ENCODE data around the genes KIF1A and AGXT.

- PRO-cap: no peak
Observed at GRCh38 chr2:240556313-240557187, 1.2 kb downstream of the ANKMY1 start.

DNA sequence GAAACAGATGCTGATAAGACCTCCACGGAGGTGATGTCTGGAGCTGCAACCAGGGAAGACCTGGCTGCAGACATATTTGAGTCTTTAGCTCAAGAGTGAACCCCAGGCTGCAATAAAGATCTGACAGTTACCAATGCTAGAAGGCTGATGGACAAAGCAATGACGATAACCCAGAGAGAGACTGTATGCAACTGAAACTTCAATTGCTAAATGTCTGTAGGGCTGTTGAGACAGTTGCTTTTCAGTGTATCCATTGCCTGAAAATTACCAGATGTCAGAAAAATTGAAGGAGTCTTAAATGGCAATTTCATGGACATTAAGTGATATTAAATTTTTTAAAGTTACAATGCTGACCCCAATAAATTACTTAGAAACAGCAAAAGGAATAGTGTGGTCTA is 495 bp upstream of the DUSP28 start:
- PRO-cap: no peak

DNA sequence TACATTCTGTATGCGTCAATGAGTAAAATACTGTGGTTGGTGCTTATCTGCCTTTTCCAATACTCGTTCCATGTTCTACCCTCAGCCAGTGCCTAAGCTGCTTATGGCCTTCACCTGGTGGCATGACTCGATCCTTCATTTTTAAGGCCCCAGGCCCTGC is 3.2 kb upstream of the RNPEPL1 start:
- PRO-cap: no peak

- PRO-cap: no peak
Observed at GRCh38 chr2:240576355-240577057, 8.2 kb downstream of the RNPEPL1 start.

DNA sequence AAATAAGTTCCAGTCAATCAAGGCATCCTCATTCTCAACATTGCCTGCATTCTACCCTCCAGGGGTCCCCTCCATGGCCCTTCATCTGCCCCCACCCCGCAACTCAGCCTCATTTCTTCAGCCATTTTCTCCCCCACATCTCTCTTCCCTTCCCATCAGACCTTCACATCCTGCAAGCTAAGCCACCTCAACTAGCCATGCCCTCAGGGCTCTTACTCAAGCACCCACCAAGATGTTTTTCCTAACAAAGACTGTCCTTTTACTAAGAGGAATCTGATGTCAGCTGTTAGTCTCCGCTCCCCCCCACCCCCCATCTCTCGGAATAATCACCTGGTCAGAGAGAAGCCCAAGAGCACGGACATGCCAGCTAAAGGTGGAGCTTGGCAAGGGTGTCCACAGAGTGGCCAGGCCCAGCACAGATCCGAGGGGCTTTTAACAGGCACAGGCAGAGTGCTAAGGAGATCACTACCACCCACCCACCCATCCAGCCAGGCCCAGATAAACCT is 4.7 kb upstream of the CAPN10 start:
- PRO-cap: no peak

GRCh38 chr2:240593776-240594380 is 7.3 kb downstream of the CAPN10 start:
- PRO-cap: no peak

DNA sequence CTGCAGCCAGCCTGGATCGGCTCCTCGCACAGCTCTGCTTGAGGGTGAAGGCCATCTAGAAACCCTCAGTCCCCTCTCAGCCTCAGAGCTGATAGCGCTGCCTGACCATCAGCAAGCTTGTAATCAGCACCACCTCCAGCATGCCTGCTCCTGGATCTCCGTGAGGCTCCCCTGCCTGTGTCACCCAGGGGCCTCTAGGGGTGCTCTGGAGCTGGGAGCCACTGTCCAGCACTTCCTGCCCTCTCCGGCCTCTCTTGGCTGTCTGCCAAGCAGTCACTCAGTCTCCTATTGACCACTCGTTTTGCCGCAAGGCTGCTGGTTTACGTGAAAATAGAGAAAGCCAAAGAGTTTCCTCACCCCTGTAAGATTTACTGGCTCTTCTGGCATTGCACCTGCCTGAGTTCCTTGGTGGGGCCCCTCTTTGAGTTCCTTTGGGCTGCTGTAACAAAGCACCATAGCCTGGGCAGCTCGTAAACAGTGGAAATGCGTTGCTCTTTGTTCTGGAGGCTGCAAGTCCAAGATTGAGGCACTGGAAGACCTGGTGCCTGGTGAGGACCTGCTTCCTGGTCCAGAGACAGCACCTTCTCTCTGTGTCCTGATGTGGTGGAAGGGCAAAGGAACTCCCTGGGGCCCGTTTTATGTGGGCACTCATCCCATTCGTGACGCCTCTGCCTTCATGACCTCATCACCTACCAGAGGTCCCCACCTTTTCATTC is 17.9 kb downstream of the CAPN10 start:
- PRO-cap: no peak

- PRO-cap: no peak
Observed at GRCh38 chr2:240646085-240646705, 20.9 kb downstream of the GPR35 start.

DNA sequence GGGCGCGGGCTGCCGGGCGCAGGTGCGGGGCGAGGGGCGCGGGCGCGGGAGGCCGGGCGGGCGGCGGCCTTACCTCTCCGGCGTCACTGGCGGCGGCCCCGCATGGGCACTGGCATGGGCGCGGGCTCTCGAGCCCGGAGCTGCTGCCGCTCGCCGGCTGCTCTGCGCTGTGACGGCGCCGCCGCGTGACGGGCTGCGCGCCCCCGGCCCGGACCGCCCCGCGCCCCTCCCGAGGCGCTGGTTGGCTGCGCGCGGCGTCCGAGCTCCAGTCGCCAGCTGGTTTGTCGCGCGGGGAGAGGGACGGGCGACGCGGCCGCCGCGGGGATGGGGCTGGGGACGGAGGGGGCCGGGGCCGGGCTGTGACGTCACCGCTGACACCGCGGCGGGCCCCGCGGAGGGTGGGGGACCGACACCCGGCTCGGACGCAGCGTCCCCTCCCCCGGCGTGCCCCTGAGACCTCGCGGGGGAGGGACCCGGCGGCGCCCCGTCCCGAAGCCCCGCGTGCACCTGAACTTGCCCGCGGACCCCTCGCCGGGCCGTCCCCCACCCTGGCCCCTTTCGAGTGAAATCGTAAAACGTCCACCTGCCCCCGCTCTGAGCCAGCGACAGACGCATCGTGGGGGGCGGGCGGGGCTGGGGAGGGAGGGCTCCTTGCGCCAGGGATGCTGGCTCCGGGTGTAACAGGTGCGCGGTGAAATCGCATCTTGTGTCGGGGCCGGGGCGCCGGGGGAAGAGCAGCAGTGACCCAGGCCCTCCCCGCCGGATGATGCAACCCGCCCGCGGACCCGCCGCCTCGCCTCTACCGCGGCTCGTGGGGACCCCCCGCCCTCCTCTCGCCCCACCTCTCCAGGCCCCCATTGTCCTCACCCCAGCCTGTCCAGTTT is at the start of gene KIF1A:
Gene KIF1A (minus strand): TSS at position 171 of the 884 bp plus-strand sequence.
- PRO-cap: bidirectional peak, plus-strand start at position 389 of the sequence, minus-strand start at position 169 of the sequence; bidirectional peak, plus-strand start at position 709 of the sequence, minus-strand start at position 768 of the sequence

DNA sequence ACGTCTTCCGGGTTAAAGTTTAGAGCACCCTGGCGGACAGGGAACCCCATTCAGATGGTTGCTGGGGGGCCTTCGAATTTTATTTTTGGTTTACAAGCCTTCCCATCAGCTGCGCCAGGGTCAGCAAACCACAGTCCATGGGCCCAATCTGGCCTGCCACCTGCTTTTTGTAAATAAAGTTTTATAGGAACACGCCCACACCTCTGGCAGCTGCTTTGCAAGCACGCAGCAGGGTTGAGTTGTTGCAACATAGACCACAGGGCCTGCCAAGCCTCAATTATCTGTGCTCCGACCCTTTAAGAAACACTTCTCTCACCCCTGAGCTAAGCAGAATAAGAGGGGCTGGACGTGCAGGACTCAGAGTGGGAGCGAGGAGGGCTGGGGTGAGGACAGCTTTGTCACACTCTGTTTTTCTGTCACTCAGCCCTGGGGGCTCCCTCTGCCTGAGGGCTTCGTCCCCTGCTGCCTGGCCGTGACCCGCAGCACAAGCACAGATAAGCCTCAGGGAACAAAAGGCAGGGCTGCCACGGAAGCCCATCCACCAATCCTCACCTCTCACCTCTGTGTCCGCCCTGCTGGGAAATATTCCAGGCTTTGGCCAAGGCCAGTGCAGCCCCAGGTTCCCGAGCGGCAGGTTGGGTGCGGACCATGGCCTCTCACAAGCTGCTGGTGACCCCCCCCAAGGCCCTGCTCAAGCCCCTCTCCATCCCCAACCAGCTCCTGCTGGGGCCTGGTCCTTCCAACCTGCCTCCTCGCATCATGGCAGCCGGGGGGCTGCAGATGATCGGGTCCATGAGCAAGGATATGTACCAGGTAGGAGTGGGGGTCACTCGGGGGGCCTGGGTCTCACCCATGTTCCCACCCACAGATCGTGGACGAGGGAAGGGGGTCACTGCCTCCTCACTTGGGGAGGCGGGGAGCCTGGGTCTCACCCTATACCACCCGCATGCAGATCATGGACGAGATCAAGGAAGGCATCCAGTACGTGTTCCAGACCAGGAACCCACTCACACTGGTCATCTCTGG is at the start of gene AGXT:
Gene AGXT (plus strand): TSS at position 607 of the 1,026 bp plus-strand sequence.
- PRO-cap: no peak

DNA sequence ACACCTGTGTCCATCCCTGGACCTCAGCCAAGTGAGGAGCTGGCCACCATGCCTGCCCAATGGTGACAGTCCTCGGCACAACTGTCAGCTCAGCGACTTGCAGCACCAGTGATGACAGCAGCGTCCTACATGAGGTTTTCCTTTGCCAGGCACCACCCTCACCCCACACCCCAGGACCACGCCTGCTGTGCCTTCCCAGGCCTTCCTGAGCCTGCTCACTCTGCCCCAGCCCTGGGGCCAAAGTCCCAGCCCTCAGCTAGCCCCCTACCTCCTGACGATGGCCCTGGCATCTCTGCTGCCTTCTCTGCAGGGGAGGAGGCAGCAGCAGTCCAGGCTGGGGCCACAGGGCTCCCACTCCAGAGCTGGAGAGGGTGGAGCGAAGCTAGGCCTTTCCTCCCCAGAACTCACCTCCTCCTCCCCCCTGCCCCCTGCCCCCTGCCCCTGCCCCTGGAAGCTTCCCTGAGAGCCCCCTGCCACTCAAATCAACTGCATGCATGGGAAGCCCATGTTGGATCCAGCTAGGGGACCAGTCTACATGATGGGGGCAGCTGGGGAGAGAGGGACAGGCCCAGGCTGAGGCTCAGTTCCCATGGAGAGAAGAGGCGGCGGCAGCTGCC is 3.9 kb downstream of the MAB21L4 start:
- PRO-cap: no peak

GRCh38 chr2:240913687-240914264 is 7.6 kb downstream of the CROCC2 start:
- PRO-cap: no peak

DNA sequence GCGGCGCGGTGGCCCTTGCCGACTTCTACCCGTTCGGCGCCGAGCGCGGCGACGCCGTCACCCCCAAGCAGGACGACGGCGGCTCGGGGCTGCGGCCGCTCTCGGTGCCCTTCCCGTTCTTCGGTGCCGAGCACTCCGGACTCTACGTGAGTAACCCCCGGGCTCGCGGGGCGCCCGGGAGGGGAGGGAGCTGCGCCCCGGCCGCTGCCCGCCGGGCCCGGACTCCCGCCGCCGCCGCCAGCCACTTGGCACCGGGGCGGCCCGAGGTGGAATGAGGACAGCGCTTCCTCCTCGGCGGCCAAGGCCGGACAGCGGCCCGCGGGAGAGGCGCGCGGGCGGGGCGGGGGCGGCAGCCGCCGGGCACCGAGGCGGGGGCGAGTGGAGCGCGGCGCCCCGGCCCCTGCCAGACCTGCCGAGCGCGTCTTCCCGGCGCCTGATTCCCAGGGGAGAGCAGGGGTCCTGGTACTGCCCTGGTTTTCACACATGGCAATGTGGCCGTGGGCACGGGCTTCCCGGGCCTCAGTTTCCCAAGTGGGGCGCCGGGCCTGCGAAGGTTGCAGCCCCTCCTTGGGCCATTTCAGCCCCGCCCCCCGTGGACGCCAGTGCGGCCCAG is 593 bp downstream of the SNED1 start:
- PRO-cap: no peak

DNA sequence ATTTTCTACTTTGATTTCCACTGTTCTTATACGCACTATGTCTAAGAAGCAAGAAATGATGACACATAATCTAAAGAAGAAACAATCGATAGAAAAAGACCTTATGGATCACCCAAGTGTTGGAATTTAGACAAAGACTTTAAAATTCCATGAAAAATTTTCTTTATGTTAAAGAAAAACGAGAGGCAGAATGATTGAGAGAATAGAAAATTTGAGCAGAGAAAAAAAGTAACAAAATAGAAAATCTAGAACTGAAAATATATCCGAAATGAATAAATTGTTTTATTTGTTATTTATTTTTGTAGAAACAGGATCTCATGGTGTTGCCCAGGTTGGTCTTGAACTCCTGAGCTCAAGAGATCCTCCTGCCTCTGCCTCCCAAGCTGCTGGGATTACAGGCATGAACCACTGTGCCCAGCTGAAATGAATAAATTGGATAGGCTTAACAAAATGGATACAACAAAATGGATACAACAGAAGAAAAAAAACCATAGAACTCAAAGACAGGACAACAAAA is 46.0 kb downstream of the MTERF4 start:
- PRO-cap: no peak

DNA sequence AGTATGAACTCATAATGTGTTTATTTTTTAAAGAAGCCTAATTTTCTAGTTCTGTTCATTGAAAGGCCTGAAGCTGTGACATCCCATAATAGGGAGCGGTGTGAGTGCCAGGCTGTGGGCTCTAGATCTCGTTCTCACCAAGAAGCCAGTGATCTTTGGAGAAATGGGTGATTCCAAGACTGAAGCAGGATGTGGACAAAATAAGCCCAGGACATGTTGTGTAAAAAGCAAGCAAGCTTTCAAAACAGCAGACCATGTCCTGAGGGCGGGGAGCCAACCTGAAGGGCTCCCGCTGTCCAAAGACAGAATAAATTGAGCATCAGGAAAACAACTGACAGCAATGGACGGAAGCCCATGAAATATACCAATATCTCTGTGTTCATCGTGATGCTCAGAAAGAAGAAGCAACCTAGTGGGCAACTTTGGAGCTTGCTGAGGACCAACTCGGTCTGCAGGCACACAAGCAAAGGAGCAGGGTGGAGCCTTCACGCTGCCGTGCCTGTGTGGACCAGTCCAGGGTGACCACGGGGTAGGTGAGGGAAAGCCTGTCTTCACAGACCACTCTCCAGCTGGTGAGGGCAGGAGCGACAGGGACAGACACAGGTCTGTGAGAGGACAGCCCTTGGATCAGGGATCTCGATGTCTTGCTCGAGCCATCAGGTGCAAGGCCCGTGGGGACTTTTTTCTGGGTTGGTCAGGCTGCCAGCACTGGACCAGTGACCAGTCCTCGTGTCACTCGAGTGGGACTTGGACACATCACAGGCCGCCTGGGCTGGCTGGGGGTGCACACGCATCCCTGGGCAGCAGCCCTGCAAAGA is 21.5 kb downstream of the MTERF4 start:
- PRO-cap: no peak

GRCh38 chr2:241091089-241091808 is 10.8 kb downstream of the MTERF4 start:
- PRO-cap: no peak

DNA sequence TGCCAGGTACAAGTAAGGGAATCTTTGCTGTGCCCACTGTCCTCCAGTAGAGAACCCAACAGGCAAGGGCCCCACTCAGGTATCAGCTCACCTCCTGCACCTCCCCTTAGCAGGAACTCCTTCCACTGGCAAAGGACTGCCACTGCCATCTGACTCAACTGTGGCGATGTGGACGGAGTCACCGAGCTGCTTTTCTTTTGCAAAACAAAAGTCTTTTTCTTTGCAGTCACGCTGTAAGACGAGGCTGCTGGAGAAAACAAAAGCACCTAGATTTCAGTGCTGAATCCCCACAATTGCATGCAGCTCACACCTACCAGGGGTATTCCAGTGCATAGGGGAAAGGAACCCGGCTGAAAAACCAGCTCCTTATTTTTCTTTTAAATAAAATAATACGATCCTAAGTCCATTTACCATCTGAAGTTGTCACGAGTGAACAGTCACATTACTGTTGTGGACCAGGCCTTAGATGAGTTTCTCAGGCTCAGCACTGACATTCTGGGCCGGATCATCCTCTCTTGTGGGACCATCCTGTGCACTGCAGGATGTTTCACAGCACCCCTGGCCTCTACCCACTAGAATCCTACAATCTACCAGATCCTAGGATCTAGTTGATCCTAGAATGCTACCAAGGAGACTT is 7.8 kb downstream of the MTERF4 start:
- PRO-cap: no peak

DNA sequence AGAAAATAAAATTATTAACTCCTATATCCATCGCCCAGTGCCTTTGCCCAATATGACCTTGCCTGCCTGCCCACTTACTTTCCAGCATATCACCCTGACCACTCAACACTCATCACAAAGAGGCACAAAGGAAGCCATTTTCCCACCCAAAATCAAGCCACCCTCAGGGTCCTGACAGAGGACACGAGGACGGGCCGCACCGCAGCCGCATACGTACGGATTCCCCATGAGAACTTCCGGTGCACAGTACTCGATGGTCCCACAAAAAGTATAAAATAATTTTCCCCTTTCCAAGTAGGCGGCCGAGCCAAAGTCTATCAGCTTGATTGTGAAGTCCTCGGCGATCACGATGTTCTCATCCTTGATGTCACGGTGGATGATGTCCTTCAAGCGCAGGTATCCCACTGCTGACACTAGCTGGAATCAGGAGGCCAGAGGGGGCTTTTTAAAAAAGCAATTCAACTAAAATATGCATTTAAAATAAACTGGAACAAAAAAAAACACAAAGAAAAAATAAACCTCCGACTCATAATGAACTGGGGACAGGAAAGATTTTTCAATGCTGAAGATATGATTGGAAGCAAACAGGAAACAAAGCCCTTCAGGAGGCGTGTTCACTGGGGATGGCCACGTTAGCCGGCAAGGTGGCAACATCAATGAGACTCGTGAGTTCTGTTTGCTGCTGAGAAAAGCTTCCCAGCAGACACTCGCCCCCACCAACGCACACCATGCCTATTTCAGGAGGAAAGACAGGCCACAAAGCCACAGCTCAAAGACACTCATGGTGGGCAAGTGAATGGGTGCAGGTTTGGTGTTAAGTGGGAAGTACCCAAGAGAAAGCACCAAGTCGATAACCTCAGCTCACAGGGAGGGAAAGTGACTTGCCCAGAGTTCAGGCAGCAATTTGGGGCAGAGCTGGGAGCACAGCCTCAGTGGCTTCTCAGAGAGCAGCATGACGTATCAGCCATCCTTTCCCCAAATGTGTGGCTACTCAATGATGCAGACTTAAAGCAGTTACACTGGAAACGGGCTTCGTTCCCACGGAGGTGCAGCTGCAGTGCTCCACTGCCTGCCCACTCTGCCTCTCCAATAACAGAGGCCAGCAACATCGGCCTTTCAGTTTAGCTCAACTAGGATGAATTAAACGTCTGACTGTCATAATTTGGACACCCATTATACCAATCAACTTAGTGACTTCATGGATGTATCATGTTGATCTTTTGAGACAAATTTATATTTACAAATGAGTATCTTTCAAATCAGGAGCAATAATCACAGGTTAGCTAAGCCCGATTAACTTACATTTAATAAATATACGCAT is 10.4 kb upstream of the MTERF4 start:
- PRO-cap: no peak

DNA sequence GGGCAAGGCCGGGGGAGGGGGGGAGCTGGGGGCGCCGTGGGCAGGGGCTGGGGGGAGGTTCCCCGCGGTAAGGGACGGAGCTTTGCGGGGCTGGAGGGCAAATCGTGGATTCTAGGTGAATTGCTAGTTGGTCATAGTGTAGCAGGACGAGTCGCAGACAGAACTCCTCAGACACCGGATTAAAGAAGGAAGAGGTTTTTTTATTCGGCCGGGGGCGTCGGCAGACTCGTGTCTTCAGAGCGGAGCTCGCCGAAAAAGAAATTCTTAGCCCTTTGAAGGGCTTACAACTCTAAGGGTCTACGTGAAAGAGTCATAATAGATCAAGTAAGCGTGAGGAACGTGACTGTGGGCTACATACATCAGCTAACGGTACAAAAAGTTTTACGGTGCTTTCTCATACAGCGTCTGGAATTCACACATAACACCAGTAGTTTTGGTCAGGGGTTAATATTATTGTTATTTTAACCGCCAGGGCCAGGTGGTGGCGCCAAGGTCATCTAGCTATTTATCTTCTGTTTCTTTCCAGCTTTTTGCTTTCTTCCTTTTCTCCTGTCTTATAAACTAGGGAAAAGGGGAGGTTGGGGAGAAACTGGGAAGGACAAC is 30.1 kb downstream of the ANO7 start:
- PRO-cap: no peak

DNA sequence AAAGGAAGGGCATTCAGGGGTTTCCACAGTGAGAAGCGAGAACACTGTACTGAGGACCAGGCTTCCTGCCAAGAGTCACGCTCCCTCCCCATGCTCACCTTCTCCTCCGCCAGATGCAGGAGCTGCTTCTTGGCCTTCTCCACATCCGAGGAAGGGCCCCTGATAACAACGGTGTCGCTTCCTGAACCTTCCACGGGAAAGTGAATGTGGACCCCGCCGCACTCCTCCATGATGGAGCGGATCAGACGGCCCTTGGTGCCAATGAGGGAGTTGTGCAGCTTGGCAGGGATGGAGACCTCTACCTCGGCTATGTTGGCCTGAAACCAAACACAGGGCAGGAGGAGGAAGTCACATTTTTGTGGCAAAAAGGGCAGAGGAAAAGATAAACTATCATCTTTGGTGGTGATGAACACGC is 53.9 kb downstream of the ANO7 start:
- PRO-cap: no peak